ENCODE measurements around a stretch of chr2.

DNA sequence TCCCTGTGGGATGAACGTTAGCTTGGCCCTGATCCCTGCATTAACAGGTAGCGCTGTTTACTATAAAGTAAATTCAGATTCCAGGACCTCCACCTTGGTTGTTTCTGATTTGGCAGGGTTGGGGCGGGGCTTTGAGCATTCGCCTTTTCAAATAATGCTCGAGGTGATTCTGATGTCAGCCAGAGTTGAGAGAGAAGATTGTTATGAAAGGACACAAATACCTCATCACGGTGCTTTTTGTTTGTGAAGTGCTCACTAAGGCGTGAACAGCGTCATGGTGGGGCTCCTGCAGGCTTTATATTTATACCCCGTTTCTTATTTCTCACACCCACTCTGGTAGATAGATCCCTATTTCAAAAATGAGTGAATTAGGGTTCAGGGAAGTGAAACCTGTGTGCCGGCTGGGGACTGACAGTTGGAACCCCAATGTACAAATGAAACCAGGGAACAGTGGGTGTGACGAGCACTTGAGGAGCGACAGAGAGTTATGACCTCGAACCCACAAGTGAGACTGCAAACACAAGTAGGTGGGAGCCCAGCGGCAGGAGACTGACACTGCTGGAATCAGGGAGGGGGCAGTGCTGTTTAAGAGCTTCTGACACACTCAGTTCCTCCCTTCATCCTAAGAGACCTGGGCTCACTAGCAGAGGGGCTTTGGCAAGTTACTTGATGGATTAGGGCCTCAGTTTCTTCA is 14.2 kb upstream of the CXCR4 start:
- PRO-cap, 2 experiments, result peak in 1 of 2 experiments; most common plus-strand start position 182 of the sequence (in 1)
- RAMPAGE, long total RNA, 4 experiments, result start-site peak on the plus strand in 1 of 4 experiments, centred at position 328 of the sequence, 9 reads per replicate

- PRO-cap, 2 experiments, result no peak in any of the 2 experiments
- RAMPAGE, long total RNA, 4 experiments, result no peak in any of the 4 experiments
Measured at GRCh38 chr2:136134052-136134762, 16.3 kb upstream of the CXCR4 start.

DNA sequence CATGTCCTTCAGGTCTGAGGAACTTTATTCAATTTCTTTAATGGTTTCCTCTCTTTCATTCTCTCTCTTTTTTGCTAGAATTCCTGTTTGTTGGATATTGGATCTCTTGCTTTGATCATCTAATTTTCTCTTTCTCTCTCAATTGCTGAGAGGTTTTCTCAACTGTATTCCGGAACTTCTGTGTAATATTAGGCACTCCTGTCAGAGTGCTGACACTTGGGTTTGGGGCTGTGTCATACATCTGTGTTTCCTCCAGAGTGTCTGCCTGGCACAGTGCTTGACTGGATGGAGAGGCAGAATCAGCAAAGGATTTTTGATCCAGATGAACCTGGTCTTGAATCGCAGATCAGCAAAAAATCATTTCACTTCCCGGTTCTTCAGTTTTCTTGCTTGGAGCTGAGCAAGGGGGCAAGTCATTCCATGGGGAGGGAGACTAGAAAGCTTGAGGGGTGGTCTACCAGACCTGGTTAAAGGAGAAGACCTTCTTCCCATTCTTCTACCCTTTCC is 87.7 kb upstream of the CXCR4 start:
- PRO-cap, 2 experiments, result no peak in any of the 2 experiments
- RAMPAGE, long total RNA, 4 experiments, result no peak in any of the 4 experiments

DNA sequence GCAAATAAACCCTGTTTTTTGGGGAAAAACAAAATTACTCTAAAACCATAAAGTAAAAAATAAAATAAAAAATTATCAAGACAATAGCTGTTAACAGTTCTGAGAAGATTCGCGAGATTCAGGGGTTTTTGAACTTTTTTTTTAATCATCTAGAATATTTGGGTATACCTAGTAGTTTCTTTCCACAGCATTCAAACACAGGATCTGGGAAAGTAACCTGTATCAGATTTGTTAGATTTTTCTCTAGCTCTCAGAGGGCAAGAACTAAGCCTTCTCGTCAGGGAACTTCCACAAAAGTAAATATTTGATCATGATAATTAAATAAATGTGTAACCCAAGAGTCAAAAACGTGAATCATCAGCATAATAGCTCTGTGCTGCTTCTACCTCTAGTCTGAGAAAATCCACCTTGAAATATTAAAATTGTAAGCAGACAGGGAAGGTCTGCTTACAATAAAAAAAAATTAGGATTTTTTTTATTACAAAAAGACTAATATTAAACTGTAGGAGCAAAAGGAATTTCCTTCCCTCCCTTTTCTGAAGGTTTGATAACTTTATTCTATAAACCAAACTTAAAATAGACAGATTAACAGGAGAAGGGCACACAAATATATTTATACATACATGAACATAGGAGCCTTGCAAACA is 225.7 kb upstream of the SPOPL start:
- PRO-cap, 2 experiments, result no peak in any of the 2 experiments
- RAMPAGE, long total RNA, 4 experiments, result no peak in any of the 4 experiments

GRCh38 chr2:138395418-138395852 is 106.1 kb upstream of the SPOPL start:
- PRO-cap, 2 experiments, result no peak in any of the 2 experiments
- RAMPAGE, long total RNA, 4 experiments, result no peak in any of the 4 experiments

DNA sequence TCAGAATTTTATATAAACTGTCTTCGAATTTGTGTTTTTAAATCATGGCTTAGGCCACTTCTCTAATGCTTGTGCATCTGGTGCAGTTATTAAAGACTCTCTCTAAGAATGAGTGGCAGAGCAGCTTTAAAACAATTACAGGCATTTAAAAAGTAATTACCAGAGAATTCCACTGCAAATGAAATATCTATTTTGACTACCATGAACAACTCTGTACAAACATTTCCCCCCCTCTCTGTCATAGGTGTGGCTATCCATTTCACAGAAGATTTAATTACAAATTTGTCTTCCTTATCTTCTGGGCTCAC is 1036.5 kb upstream of the NXPH2 start:
- PRO-cap, 2 experiments, result no peak in any of the 2 experiments
- RAMPAGE, long total RNA, 4 experiments, result no peak in any of the 4 experiments

DNA sequence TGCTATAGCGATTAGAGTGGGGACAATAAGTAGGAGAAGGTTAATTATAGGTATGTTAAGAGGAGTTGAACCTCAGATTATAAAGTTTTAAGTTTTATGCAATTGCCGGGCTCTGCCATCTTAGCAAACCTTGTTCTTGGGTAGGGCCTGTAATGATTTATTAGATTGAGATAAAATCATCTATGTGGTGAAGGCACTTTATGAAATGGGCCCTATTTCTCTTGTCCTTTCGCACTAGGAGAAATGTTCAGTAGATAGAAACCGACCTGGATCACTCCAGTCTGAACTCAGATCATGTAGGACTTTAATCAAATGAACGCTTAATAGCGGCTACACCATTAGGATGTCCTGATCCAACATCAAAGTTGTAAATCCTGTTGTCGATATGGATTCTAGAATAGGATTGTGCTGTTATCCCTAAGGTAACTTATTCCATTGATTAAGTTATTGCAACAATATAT is 1441.3 kb upstream of the NXPH2 start:
- PRO-cap, 2 experiments, result no peak in any of the 2 experiments
- RAMPAGE, long total RNA, 4 experiments, result no peak in any of the 4 experiments

- PRO-cap, 2 experiments, result no peak in any of the 2 experiments
- RAMPAGE, long total RNA, 4 experiments, result start-site peak on the minus strand in 1 of 4 experiments, at chr2:140247136-140247141 at its widest, 5 reads per replicate
Measured at GRCh38 chr2:140246930-140247381, 1466.8 kb upstream of the NXPH2 start.

DNA sequence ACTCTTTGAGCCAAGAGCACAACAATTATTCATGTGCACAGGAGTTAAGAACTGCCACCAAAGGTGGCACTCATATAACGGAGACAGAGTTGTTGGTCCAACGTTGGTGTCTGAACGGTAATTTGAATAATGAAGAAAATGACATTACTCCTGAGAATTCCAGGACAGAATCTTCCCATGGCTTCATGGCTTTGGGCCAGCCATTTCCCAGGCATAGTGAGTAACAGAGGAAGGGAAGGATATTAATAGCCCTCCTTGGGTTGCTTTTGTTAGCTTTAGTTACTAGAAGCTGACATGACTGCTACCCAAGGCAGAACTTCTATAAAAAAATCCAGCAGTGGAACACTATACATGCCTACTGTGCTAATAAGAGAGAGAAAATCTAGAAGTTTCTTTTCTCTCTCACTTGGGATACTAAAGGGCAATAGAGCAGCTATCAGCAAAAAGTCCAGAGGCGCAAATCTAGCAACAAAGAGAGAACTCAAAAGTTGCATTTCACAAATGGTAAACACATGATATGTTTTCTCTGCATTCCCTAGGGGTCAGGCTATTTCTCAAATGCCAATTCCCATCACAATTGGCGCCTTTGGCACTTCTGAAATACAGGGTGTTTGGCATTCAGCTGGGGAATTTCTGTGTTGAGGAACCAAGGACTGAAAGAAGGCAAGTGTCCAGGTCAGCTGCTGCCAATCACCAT is 160.9 kb upstream of the KYNU start:
- PRO-cap, 2 experiments, result no peak in any of the 2 experiments
- RAMPAGE, long total RNA, 4 experiments, result no peak in any of the 4 experiments

GRCh38 chr2:142868127-142868760 is 9.2 kb upstream of the KYNU start:
- PRO-cap, 2 experiments, result peak in 1 of 2 experiments; most common plus-strand start chr2:142868459 (in 1); most common minus-strand start chr2:142868308 (in 1)
- RAMPAGE, long total RNA, 4 experiments, result no peak in any of the 4 experiments

GRCh38 chr2:142880126-142880615 is 2.7 kb downstream of the KYNU start:
- PRO-cap, 2 experiments, result no peak in any of the 2 experiments
- RAMPAGE, long total RNA, 4 experiments, result no peak in any of the 4 experiments

GRCh38 chr2:143258094-143259103 is 129.2 kb downstream of the ARHGAP15 start:
- PRO-cap, 2 experiments, result no peak in any of the 2 experiments
- RAMPAGE, long total RNA, 4 experiments, result no peak in any of the 4 experiments

- PRO-cap, 2 experiments, result no peak in any of the 2 experiments
- RAMPAGE, long total RNA, 4 experiments, result no peak in any of the 4 experiments
Measured at GRCh38 chr2:143525575-143525982, 396.4 kb downstream of the ARHGAP15 start.

GRCh38 chr2:143703703-143704415 is 574.6 kb downstream of the ARHGAP15 start:
- PRO-cap, 2 experiments, result no peak in any of the 2 experiments
- RAMPAGE, long total RNA, 4 experiments, result start-site peak on the plus strand in 3 of 4 experiments, at chr2:143703966-143704421 at its widest, 6 to 12 reads per replicate

DNA sequence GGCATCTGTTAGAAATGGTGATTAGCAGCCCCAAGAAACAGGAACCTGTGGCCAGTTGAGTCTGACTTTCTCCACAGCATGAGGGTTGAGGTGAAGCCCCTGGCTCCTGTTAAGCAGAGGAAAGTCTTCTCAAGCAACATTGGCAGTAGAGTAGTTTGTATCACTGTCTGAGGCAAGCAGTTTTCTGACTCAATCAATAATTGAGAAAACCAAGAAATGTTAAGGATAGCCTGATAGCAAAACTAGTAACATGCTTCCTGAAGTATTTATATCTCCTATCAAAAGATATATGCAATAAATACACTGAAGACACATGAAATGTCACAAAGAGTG is 389.7 kb downstream of the GTDC1 start:
- PRO-cap, 2 experiments, result no peak in any of the 2 experiments
- RAMPAGE, long total RNA, 4 experiments, result no peak in any of the 4 experiments

DNA sequence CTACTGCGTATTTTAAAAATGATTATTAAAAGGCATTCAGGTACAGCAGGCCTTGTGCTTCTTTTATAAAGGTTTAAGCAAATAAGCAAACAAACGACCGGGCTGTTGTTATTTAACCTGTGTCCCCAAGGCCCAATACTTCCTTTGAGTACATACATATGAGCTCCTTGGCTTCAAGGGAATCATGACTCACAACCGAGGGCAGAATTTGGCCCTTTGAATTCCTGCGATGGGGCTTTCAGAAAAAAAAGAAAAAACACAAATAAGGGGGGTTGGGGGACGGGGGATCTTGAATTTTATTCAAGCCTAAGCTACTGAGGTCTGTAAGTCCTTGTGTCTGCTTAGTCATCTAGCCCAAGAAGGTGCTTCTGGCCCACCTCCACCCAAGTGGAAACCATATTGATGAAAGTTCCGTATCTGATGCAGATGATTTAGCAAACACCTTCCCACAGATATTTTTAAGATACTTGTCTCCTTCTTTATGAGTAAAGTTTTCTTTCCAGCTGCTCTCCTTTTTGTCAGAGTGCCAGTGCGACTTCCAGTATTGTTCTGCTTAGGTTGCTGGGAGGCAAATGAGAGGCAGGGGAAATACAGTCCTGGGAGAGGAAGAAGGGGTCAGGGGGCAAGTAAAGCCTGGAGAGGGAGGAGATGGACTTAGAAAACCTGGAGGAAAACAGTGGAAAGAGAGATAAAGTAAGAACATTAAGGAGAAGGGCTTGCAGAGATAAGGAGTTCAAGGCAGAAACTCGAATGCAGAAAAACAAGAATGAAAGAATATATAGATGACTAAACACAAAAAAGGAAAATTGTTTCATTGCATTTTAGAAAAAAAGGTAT is 18.0 kb upstream of the GTDC1 start:
- PRO-cap, 2 experiments, result no peak in any of the 2 experiments
- RAMPAGE, long total RNA, 4 experiments, result no peak in any of the 4 experiments

GRCh38 chr2:144356143-144356843 is 24.0 kb upstream of the GTDC1 start:
- PRO-cap, 2 experiments, result no peak in any of the 2 experiments
- RAMPAGE, long total RNA, 4 experiments, result no peak in any of the 4 experiments

DNA sequence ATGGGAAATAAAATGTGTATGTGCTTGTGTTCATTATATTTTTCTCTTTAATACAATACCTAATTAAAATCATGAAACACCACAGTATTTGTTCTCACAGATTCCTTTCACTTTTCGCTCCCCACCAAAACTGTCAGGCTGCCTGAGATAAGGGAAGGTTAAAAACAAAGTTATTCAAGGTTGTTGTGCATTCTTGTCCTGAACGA is 76.4 kb downstream of the ZEB2 start:
- PRO-cap, 2 experiments, result no peak in any of the 2 experiments
- RAMPAGE, long total RNA, 4 experiments, result no peak in any of the 4 experiments

DNA sequence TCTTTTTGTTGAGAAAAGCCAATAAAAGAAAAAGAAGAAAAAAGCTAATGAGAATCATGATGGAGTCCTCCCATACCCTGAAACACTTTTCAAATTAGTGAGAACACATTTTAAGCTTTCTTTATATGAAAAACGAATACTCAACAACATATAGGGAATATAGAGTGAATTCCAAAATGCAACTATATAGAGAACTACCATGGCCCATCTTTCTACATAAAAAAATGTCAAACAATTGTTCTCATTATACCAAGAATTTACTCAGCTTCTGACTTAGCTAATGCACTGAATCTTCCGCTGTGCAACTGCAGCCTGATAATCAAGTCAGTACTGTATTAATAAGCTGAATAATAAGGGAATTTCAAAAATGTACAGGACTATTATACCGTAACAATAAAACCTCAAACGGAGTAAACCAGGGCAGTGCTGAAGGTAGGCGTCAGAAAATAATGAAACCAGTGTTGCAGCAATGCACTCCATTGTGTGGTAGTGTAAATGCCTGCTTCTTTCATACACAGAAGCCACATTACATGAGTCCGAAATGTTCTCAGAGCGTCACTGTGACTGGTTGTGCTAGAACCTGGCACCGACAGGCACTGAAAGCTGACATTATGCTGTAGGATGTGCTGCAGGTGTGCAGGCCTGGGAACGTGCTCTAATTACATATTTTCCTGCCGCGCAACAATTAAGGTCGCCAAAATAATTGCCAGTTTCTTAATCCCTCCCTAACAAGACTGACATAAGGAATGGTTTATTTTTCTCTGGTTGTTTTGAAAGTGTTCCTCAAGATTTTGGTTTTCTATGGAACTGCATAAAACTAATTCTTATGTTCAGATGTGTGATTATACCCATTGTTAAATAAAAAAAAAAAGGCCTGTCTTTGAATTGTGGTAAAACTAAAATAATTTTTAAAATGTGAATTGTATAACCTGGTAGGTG is 53.3 kb downstream of the ZEB2 start:
- PRO-cap, 2 experiments, result no peak in any of the 2 experiments
- RAMPAGE, long total RNA, 4 experiments, result no peak in any of the 4 experiments

DNA sequence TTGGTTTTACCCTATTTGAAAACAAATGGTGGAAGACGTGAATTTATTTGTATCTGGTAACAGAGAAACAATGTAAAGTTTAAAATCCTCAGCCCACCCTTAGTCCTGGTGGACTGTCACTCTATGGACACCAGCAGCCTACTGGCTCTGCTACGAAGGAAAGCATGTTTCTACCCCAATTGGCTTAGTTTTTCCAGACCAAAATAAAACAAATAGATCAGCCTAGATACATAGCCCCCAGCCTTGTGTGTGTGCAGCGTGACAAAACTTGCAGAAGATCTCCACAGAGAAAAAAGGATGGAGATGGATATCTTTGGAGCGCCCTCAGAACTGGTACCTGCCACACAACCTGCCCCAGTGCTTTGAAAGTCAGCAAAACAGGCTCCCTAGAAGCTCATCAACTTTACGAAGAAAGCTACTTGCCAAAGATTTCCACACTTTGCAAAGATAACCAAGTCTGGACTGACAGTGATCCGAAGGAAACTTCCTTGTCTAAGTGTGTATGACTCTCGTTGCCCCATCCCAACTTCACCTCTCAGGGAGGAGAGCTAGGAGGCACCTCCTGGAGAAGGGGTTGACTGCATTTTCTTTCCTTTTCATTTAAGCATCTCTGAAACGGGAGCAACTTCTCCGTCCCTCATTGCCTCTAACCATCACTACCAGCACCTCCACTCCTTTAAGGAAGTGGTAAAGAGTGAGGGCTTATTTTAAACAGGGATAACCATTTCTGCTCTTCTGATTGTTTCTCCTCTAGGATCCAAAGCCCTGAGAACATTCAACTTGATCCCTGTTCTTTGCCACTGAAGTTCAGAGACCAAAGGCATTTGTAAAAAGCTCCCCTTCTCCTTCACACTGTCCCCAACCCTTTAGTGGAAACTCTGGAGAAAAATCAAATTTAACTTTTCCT is 7.1 kb downstream of the ZEB2 start:
- PRO-cap, 2 experiments, result no peak in any of the 2 experiments
- RAMPAGE, long total RNA, 4 experiments, result no peak in any of the 4 experiments

All from upper lobe of left lung (tissue), 5 donors.